ENCODE measurements around a stretch of chr15.

DNA sequence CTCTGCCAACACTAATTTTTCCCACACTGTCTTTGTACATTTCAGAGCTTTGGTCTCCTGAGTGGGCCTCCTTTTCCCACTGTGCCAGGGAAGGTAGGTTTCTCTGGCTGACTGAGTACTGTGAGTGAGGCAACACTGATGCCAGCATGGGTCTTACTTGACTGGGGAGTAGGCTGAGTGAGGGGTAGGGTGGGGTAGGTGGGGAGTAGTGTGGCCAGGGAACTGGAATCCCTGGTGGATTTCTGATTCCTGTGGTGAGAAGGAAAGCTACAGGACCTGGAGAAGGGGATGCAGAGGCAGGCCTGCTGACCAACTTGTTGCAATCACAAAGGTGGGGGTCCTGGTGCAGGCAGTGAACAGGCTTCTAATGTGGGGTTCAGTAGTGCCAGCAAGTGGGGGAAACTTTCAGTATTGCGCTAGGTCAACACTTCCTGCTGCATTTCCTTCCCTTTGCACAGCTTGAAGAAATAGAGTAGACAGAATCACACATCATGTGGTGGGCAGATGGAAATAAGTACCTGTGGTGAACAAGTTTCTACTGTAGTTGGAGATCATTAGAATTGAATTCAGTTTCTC, 63.6 kb downstream of the RGMA start:
- RRBS: no CpG with 5 or more reads among the region's 1 CpG

- RRBS: no CpG with 5 or more reads among the region's 20 CpGs
These were observed 61.4 kb downstream of the RGMA start for GRCh38 chr15:93027290-93028276.

GRCh38 chr15:93030354-93031118, 58.5 kb downstream of the RGMA start:
- RRBS: 8% methylated on average over 1 of the region's 22 CpGs

GRCh38 chr15:93032296-93032826, 56.6 kb downstream of the RGMA start:
- RRBS: 61% methylated on average over 3 of the region's 15 CpGs

DNA sequence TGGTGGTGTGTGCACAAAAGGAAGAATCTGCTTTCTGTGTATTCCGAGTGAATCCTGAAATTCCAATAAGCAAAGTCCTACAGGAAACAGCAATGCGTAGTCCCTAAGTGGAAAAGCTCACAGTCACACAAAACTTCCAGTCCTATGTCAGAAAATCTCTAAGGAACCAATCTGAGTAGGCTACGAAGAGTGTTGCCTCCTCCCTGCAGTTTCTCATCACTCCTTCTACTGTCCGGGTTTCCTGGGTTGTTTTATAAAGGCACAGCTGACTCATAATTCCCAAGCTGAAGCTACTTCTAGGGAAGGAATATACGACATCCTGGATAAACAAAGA, 65.6 kb upstream of the RGMA start:
- RRBS: no CpG with 5 or more reads among the region's 5 CpGs

DNA sequence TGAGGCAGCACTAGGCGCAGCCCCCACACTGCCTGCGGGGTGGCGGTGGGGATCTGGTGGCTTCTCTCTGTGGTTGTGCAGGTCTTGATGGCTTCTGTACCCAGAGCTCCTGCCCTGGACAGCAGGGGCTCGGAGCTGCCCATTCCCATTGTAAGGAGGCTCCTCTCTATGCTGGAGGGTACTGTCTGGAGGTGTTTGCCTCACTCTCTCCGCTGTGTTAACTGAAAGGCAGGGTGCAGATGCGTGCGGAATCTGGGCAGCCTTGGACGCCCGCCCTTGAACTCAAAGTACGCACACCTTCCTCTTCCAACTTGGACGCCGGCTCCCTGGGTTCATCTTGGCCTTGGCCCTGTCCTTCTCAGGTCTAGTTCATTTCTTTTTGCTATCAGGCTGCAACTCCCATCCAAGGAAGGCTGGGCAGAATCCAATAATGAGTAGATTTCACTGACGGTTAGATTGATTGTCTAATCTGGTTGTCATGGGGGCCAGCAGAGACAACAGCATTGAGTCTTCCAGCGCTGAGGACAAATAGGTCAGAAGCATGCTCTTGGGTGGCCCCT, 156.3 kb upstream of the RGMA start:
- RRBS: no CpG with 5 or more reads among the region's 14 CpGs

DNA sequence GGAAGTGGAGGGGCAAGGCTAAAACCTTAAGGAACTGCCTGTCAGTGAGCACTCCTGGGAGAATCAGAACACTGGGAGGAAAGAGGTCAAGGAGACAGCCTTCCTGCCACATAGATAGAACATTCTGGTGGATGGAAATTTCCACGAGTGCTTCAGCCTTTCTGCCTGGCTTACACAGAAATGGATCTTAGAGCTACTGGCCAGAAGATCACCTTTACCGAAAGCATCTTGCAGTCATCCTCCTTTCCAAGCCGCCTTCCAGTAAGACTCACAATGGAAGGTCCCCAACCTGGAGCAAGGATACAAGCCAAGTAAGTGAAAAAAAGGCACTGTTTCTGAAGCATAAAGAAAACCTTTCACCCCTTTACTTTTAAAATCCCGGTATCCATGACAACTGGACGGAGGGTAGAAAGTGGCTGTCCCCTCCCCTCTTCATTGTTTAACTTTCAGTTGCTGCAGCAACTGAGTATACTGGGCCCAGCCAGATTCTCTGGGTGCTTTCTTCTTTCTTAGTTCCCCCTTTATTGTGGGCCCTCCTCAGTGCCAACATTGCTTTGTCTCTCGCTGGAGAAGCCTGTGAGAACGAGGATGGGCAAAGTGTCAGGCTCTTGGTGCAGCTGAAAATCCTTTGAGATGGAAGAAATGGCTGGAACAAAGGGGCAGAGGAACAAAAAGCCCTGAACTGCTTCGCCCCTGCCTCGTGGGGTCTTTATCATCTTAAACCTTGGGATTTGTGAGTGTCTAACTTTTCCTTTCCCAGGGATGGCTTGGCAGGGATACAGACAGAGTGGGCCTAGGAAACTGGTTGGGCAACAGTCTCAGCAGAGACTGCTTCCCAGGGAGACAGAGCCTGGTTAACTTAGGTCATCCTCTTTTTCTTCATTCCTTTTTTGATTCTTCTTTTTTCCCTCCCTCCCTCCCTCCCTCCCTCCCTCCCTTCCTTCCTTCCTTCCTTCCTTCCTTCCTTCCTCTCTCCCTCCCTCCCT, 223.9 kb upstream of the RGMA start:
- RRBS: no CpG with 5 or more reads among the region's 9 CpGs

DNA sequence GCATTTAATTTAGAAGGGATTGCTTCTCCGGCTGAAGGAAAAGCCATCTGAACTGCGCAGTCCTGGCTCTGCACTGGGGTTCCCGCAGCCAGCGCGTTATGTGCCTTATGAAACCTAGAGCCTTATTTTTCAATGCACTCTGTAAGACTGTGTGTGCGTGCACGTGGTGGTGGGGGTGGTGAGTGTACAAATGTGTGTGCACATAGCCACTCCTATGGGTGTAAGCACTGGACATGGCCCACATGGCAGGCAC, 427.7 kb upstream of the MCTP2 start:
- RRBS: 94% methylated on average over 1 of the region's 7 CpGs

DNA sequence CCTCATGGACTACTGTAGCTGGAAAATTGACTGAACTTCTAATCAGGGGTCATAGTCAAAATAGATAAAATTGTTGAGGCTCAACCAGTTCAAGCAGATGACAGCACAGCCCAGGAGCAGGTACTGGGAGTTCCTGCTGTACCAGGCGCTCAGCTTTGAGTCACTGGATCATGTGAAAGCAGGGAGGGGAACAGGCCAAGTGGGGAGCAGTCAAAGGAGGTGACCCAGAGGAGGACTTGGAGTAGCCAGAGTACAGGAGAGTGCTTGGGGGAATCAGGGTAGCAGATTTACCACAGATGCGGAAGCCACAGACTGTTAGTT, 369.4 kb upstream of the MCTP2 start:
- RRBS: no CpG with 5 or more reads among the region's 2 CpGs

DNA sequence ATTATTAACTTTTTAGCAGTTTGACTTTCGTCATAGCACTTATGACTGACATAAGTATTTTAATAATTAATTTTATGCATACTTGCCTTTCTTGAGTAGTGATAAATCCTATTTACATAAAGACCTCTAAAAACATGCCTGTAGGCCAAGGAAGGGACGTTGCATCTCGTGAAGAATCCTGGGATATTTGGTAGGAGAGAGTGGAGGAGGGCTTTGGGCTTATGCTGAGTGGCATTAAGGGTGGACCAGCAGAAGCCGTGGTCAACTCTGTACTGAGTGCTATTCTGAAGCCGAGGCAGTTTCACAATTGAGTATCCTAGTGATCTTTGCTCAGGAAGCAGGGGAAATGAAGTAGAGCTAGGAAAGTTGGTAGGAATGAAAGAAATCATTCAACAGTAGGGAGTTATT, 24.1 kb downstream of the MCTP2 start:
- RRBS: no CpG with 5 or more reads among the region's 5 CpGs

DNA sequence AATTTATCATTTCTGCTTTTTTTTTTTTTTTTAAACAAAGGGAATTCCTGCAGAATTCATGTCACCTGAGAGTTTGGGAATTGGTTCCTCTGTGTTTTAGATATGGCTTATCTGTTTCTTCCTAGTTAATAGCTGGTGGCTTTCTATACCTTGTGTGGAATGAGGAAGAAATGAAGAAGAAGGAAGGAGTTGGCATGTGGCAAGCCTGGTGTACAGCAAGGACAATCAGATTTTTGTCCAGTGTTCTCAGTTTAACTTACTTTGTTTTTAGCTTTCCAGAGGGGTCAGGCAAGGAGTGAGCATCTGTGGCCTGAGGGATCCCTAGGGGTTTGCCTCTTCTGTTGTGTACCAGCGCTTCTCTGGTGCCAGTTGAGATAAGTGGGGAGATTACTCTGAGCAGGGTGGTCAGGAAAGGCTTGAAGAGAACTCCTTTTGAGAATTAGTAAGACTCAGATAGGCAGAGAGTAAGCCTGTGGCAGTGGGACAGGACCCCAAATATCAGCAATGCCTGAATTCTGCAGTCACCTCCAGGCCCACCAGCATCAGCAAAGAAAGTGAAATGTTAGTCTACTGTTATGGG, 70.5 kb downstream of the MCTP2 start:
- RRBS: no CpG with 5 or more reads among the region's 1 CpG

DNA sequence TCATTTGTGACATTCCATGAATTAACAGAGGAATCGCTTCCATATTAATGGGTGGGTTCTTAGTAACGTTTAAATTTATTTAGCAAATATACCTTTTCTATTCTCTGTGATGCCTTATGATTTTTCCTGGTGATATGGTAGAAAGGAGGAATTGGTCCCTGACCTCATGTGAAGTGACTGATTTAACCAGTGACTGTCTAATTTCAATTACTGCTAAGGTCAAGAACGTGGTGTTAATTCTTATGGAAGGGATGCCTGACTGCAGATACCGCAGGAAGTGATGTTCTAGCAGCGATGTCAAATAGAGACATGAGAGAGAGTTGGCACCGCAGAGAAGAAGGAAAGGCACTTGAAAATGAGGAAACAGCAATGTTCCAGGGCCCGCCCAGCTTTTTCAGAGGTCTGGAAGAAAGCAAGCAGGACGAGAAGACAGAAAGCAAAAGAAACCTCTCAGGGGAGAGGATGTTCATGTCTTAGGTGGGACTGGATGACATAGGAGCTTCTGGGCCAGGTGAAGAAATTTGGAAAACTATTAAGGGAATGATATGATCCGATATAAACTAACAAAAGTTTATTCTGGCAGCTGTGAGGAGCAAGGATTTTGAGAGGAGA, 146.3 kb downstream of the MCTP2 start:
- RRBS: no CpG with 5 or more reads among the region's 9 CpGs

GRCh38 chr15:94790948-94791388, 559.6 kb downstream of the MCTP2 start:
- RRBS: no CpG with 5 or more reads among the region's 2 CpGs

DNA sequence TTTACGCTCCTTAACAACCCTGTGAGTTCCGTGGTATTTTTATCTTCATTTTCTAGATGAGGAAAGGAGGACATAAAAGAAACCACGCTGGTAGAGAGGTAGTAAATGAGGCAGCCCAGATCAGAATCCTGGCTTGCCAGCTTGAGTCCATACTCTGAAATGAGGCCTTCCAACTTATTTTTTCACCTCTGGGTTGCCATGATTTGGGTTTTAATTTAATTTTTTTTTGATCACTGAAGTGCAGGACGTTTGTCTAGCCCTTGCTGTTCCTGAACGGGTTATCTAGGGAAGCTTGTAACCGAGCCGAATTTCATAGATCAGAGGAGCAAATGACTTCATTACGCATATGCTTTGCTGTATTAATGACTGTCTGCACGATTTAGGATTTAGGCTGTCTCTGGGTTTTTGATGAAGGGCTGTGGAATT, 614.4 kb downstream of the MCTP2 start:
- RRBS: no CpG with 5 or more reads among the region's 9 CpGs

- RRBS: no CpG with 5 or more reads among the region's 4 CpGs
These were observed 844.2 kb downstream of the MCTP2 start for GRCh38 chr15:95075515-95075946.

- RRBS: no CpG with 5 or more reads among the region's 6 CpGs
These were observed 1036.1 kb downstream of the MCTP2 start for GRCh38 chr15:95267351-95268000.

DNA sequence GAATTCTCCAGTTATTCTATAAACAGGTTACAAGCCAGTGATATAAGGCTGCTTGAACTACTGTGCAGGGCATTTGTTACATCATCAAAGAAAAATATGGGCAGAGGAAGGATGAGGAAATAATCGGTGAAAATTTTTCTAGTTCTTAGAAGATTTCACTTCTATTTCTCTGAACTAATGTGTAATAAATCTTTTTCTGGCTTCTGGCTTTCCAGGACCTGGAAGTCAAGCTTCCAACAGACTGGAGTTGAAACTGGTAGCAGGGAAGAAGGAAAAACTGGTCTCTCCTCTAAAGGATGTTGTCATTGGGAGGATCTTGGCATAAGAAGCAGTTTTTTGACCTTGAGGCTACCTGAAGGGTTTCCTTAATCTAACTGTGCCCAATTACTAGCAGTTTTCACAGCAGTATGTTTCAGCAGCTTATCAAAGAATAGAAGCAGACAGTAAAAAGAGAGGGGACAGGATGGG, 1048.8 kb upstream of the NR2F2 start:
- RRBS: no CpG with 5 or more reads among the region's 1 CpG

DNA sequence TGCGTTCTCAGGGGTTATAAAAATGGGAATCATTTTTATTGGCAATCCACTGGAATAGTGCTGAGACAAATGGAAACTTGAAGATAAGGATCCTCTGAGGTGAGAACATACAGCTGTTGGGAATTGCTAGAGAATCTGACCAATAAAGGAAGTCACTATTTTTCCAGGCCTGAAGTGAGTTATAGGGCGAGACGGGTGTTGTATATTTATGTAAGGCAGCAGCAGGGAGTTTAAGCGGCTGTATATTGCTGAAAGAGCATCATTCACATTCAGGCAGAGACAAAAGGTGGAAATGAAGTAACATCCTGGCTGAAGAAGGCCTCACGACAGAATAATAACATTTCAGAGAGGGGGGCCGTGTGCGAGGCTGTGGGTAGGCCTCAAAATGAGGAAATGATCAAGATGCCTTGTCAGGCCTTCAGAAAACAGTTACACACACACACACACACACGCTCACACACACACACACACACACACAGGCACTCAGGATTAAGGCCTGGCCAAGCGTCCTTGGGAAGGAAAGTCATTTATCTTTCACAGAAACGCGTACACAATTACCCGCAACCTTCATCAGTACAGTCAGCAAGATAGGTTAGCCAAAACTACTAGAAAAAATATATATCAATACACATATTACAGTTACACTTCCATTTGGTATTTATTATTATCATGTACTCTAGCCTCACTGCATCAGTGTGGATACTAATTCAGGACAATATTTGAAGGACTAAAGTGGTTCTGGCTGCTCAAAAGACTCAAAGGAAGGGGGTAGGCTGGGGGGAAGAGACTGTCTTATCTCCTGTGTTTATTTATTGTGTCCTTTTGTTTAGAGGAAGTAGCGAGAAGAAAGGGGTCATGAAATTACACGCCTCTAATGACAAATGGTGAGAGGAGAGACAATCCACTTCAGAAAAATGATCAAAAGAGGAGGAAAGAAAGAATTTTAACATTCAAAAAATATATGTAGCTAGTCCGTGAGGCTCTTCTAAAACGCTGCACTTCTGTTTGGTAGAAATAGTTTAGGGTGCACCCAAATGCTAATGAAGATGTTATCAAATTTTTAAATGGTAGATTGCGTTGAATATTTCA, 964.6 kb upstream of the NR2F2 start:
- RRBS: no CpG with 5 or more reads among the region's 17 CpGs

DNA sequence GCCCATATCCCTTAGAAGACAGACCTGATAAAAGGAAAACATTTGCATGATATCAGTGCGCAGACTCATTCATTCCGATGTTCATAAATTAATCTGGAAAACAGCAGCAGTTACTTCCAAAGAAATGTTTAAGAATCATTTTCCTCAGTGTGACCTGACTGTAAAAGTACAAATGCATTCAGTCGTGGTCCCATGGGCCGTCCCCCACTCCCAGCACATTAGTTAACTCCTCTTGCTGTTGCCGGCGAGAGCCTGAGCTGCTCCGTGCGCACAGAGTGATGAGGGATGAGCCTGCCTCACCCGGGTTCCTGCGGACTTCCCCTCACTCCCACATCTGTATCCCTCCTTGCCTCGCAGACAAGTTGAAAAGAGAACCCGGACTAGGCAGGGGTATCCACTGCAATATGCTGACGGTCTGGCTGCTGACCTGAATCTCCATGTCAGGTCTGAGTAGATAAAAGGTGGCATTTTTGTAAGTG, 861.7 kb upstream of the NR2F2 start:
- RRBS: 97% methylated on average over 8 of the region's 13 CpGs

GRCh38 chr15:95477620-95478067, 852.9 kb upstream of the NR2F2 start:
- RRBS: no CpG with 5 or more reads among the region's 7 CpGs